IMR-90 (cell line): ENCODE data around the gene GPR34.

DNA sequence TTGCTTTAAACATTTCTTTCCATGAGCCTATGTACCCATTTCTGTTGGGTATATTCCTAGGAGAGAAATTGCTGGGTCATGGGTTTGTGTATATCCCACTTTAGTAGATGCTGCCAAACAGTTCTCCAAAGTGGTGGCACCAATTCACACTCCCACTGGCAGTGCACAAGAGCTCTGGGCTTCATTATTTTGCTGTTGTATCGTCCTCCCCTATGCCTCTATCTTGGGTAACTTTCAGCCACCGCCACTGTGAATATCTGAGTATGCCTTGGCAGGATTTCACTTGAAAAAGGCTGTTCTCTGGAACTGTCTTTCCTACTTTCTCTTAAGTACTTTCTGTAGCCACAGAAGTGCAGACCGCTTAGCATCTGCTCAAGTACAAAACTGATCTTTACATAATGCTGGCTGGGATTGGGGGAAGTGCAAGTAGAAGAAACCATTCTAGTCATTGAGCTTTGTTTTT lies 77.3 kb downstream of the MID1IP1 start:
- RRBS: no CpG with 5 or more reads among the region's 3 CpGs
CAGE:
- cytosol, long polyA plus RNA: no peak
- long polyA plus RNA: no peak
- nucleus, long polyA plus RNA: no peak

GRCh38 chrX:39016333-39016993 lies 215.2 kb downstream of the MID1IP1 start:
- RRBS: no CpG with 5 or more reads among the region's 4 CpGs
CAGE:
- cytosol, long polyA plus RNA: no peak
- long polyA plus RNA: no peak
- nucleus, long polyA plus RNA: no peak

DNA sequence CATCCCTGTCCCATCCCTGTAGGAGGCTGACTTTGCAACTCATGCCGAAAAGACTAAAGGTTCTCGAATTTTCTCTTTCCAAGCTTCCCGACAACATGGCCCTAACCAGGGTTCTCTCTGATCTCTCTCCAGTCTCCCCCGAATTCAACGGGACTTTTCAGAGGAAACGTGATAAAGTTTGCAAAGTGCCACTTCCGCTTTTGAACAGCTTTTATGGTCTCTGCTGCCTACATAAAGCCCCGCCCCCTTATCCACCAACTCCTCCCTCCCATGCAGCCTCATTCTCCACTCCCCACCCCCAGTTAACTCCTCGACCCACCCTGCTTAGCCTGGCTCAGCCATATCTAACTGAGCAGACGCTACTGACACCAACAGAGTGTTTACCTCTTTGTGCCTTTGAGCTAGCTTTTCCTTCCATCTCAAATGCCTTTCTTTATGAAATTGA lies 606.3 kb downstream of the BCOR start:
- RRBS: no CpG with 5 or more reads among the region's 10 CpGs
CAGE:
- cytosol, long polyA plus RNA: no peak
- long polyA plus RNA: no peak
- nucleus, long polyA plus RNA: no peak

DNA sequence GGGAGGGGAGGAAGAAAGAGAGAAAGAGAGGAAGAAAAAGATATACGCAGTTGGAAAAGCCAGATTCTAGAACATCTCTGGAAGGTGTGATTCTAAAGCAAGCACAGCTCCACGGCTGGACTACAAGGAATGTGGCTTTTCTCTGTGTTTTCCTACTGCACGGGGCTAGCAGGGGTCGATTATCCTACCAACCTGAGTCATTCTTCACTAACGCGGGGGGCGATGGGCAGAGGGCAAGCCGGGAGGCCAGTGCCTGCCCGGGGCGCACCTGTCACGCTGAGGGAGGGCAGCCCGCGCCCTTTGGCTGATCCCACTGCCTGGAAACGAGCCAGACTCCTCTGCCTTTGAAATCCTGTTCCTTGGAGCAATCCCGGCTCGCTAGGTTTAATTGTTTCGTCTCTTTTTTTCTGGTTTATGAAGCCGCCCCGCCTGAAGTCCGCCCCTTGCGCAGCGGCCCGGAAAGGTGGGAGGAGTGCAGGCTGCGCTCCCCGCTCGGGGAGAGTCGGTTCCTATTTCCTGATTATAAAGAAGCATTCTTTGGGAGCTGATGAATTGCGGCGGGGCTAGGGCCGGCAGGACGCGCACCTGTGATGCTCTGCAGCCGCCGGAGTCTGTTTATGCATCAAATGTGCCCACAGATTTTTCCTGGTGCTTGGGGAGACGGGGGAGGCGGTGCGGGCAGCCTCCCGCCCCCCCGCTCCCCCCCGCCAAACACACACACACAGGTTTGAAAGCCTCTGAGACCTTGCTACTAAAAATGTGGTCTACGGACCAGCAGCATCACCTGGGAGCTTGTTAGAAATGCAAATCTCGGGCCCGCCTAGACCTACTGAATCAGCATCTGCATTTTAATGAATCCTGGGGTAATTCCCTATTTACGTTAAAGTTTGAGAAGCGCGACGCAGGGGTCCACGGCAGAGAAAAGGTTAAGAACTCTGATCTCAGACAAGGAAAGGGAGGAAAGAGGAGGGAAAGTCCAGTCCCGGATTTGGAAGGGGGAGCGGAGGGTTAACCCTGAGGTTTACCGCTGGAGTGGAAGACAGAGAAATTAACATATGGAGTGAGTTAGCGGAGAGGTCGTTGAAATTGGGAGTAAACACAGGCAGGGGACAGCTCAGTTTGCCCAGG lies 484.1 kb downstream of the BCOR start:
- RRBS: 14% methylated on average over 17 of the region's 53 CpGs
CAGE:
- cytosol, long polyA plus RNA: no peak
- long polyA plus RNA: no peak
- nucleus, long polyA plus RNA: no peak

- RRBS: no CpG with 5 or more reads among the region's 3 CpGs
CAGE:
- cytosol, long polyA plus RNA: no peak
- long polyA plus RNA: no peak
- nucleus, long polyA plus RNA: no peak
Measured at GRCh38 chrX:39886238-39886685, 211.5 kb downstream of the BCOR start.

- RRBS: 26% methylated on average over 20 of the region's 68 CpGs
CAGE:
- cytosol, long polyA plus RNA: no peak
- long polyA plus RNA: no peak
- nucleus, long polyA plus RNA: no peak
Measured at GRCh38 chrX:40008609-40009520, 88.9 kb downstream of the BCOR start.

DNA sequence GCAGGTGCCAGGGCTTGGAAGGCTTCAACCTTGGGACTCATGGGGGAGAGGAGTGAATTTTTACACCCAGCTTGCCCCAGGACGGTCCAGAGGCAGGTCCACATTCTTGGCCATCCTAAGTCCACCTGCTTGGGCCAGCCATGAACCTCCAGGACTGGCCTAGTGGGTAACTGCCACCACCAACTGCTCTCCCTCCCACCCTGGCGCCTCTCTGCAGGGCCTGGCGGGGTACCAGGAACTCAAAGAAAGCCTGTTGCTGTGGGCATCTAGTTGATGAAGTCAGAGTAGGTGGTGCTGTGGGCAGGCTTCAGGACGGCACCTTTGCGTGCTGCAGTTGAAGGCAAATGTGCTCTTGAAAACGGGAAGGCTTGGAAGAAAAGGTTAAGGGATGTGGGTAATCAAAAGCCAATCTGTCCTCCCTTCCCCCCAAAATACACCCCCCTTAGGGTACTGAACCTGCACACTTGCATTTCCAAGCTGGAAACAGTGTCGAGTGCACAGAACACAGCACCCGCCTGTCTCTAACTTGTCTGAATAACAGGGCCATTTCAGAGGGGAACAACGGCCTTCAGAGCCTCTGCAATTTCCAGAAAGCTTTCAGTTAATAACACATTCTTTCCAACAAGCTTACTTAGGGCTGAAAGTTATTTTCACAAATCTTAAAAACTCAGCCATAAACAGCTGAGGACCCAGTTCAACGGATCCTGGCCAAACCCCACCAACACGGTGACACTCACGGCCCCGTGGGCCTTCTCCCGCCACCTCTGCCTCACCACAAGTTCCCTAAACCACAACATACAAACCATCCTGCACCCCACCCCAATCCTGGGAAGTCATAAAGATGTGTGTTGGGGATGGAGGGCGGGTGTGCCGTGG lies 11.8 kb downstream of the BCOR start:
- RRBS: no CpG with 5 or more reads among the region's 16 CpGs
CAGE:
- cytosol, long polyA plus RNA: no peak
- long polyA plus RNA: no peak
- nucleus, long polyA plus RNA: no peak

GRCh38 chrX:40152114-40153273 lies 54.7 kb upstream of the BCOR start:
- RRBS: 26% methylated on average over 36 of the region's 88 CpGs
CAGE:
- cytosol, long polyA plus RNA: no peak
- long polyA plus RNA: no peak
- nucleus, long polyA plus RNA: no peak

DNA sequence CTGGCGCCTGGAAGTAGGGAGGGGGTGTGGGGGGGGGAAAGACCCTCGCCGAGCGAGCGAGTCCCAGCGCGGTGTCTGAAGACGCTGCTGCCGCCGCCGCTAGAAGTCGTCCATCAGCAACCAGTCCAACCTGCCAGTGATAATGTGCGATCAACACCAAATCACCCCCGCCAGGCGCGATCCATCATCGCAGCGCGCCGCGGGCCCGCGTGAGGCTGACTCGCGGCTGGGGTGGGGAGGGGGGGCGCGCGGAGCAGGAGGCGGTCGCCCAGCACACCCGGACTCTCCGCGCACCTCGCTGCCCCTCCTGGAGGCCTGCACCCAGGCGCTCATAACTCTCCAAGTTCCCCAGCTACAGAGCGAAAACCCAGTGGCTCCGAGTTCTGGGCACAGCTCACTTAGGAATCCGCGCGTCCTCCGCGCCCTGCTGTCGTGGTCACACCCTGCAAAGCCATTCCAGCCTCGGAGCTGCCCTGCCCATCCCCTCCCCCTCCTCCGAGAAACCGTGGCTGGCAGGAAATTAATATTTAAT lies 57.9 kb upstream of the BCOR start:
- RRBS: no CpG with 5 or more reads among the region's 46 CpGs
CAGE:
- cytosol, long polyA plus RNA: no peak
- long polyA plus RNA: no peak
- nucleus, long polyA plus RNA: no peak

DNA sequence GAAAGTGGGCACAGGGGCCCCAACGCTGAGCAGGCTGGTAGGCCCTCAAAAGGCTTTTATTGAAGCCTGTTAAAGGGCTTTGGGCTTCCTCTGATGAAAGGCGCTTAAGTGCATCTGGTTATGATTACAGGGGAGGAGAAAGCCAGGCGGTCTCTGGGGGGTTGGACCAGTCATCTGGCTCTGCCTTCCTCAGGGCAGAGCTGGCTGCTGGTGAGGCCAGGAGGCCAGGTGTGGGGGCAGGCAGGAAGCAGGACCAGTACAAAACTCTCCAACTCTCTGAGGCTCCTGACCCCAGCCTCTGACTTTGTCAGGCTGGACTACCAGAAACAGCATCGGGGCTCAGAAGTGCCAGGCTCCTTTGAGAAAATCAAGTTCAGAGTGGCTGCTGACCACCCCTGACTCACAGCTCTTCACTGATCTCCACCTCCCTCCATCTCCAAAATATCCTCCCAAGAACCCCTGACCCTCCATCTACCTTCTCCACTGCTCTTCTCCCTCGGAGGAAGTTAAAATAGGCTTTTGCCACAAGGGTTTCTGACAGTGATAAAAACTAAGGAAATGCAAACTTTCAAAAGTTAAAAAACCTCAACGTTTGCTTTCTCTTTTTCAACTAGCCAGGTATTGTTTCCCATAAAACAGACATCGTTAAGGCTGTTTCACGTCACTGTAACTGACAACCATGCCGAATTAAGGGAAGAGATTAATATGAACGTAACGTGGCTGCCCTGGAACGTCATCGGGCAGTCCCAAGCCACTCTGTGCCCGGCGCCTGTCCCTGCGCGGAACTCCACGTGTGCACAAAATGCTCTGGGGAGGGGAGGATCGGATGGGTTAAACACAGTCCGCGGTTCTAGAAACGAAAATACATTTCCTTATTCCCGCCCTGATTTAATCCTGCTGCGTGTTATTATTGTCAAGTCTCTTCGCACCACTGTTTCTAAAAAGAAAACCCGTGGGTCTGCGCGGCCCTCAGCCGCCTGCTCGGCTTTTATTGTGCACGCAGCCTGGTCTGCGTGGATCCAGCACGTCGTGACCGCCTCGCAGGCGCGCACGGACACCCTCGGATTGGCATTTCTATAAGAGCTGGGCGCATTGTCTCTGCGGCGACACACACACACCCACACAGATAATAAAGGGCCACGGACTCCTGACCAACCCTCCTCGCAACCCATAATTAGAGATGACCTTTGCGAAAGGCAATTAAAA lies 69.3 kb upstream of the BCOR start:
- RRBS: no CpG with 5 or more reads among the region's 46 CpGs
CAGE:
- cytosol, long polyA plus RNA: no peak
- long polyA plus RNA: no peak
- nucleus, long polyA plus RNA: no peak

- RRBS: no CpG with 5 or more reads among the region's 5 CpGs
CAGE:
- cytosol, long polyA plus RNA: no peak
- long polyA plus RNA: no peak
- nucleus, long polyA plus RNA: no peak
Measured at GRCh38 chrX:40423172-40423780, 157.5 kb upstream of the ATP6AP2 start.

- RRBS: 7% methylated on average over 8 of the region's 19 CpGs
CAGE:
- cytosol, long polyA plus RNA: no peak
- long polyA plus RNA: no peak
- nucleus, long polyA plus RNA: no peak
Measured at GRCh38 chrX:40647625-40647984, 244 bp upstream of the CXorf38 start.

GRCh38 chrX:40945185-40945827 lies 139.9 kb upstream of the USP9X start:
- RRBS: 44% methylated on average over 3 of the region's 5 CpGs
CAGE:
- cytosol, long polyA plus RNA: no peak
- long polyA plus RNA: no peak
- nucleus, long polyA plus RNA: no peak

DNA sequence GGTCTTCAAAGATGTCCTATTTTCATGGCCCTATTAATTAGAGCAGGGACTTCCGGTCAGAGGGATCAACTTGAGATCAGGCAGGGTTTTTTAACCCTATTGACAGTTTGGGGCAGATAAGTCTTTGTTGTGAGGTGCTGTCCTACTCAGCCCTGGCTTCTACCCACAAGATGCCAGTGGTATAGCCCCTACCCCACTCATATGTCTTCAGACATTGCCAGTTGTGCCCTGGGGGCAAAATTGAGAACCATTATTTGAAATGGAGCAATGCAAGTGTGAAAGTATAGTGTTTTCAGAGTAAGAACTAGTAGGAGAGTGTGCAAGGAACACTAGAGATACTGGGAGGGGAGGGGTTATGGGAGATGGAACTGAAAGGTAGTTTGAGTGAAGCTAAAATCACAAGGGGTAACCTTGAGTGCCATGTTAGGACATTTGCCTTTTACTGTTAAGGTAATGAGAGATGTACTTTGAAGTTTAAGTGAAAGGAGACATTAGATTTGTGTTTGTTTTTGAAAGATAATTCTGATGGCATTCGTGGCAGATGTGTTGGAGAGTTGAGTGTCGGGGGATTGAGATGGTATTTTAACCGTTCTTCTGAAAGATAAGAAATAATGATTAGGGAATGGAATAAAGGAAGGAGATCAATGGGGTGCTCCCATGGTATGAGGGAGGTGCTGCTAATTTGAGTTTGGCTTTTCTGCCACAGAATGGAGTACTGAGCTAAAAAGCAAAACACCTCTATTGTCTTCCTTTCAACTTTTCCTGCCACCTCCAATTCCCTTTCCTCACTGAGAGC lies 10.2 kb downstream of the USP9X start:
- RRBS: no CpG with 5 or more reads among the region's 4 CpGs
CAGE:
- cytosol, long polyA plus RNA: no peak
- long polyA plus RNA: no peak
- nucleus, long polyA plus RNA: no peak

- RRBS: no CpG with 5 or more reads among the region's 6 CpGs
CAGE:
- cytosol, long polyA plus RNA: no peak
- long polyA plus RNA: no peak
- nucleus, long polyA plus RNA: no peak
Measured at GRCh38 chrX:41102386-41102698, 17.1 kb downstream of the USP9X start.

- RRBS: no CpG with 5 or more reads among the region's 2 CpGs
CAGE:
- cytosol, long polyA plus RNA: no peak
- long polyA plus RNA: no peak
- nucleus, long polyA plus RNA: no peak
Measured at GRCh38 chrX:41187826-41188218, 102.6 kb downstream of the USP9X start.

DNA sequence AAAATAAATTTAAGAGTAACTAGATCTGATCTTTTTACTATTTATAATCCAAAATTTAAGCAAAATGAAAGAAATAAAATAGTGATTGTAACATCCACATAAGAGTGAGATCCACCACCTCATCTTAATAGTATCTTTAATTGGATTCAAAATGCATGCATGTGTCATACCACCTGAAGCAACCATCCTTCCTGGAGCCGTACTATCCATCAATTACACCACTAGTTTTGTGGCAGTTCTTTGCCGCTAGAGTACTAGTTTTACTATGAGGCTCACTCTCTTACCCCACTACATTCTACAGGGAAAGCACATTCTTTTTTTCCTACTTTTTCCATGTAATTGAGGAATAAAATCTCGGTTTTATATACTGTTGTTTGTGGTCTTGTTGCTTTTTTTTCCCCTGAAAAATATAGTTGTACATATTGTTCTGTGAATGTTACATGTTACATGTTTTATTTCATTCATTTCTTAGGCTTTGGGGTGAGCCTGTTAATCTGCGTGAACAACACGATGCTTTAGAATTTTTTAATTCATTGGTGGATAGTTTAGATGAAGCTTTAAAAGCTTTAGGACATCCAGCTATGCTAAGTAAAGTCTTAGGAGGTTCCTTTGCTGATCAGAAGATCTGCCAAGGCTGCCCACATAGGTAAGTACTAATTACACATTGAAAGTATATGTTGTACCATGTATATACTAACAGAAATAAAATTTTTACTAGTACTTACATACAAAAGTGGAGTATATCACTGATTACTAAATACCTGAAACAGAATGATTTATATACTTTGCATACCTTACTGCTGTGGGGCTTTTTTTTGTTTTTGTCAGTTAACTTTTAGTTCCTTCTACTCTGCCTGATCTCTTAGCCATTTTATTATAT lies 123.7 kb upstream of the DDX3X start:
- RRBS: no CpG with 5 or more reads among the region's 5 CpGs
CAGE:
- cytosol, long polyA plus RNA: start-site peak on the plus strand centred at position 583 of the sequence, 89 bp wide, 23 and 13 reads in 2 replicates
- long polyA plus RNA: no peak
- nucleus, long polyA plus RNA: no peak

- RRBS: no CpG with 5 or more reads among the region's 6 CpGs
CAGE:
- cytosol, long polyA plus RNA: no peak
- long polyA plus RNA: no peak
- nucleus, long polyA plus RNA: no peak
Measured at GRCh38 chrX:41221265-41222360, 112.3 kb upstream of the DDX3X start.

DNA sequence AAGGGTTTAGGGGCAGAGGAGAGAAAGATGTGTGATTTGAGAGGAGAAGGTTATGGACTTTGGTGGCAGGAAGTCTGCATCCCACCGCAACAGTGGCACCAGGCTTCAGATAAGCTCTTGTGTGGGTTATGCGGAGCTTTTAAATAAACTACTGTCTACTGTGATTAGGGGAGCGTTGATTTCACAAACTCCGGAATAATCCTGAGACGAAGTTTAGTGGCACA lies 1.4 kb downstream of the DDX3X start:
- RRBS: no CpG with 5 or more reads among the region's 5 CpGs
CAGE:
- cytosol, long polyA plus RNA: no peak
- long polyA plus RNA: no peak
- nucleus, long polyA plus RNA: no peak

- RRBS: no CpG with 5 or more reads among the region's 8 CpGs
CAGE:
- cytosol, long polyA plus RNA: no peak
- long polyA plus RNA: no peak
- nucleus, long polyA plus RNA: no peak
Measured at GRCh38 chrX:41688793-41689618, at the start of gene GPR34. GPR34 (plus strand) TSS chrX:41688973.